Fibroblast of villous mesenchyme (primary cell): ENCODE measurements around the gene MERTK.

- CAGE, long polyA plus RNA, result no peak
Observed at GRCh38 chr2:111120131-111120865, 416 bp upstream of the BCL2L11 start.

DNA sequence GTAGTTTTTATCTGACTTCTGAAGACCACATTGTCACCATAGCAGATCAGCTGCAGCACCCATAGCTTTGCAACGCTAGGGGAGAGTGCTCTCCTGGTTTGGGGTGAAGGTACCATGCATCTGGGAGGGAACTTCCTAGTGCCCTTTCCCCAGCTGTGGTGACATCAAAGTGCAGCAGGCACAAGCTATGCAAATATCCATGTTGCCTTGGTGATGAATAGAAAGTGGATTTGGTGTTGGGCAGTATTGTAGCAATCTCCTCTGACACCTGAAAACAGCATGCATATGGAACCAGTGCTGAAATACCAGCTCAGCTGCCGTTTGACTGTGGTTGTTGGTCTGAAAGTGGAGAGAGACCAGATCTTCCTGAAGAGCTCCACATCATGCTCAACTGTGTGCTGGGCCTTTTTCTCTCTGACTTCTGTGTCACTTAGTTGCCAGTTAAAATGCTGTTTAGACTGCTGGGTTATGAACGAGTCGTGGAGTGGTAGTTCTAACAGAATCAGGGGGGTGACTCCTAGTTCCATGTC lies 37.1 kb downstream of the BCL2L11 start:
- CAGE, long polyA plus RNA, result no peak

DNA sequence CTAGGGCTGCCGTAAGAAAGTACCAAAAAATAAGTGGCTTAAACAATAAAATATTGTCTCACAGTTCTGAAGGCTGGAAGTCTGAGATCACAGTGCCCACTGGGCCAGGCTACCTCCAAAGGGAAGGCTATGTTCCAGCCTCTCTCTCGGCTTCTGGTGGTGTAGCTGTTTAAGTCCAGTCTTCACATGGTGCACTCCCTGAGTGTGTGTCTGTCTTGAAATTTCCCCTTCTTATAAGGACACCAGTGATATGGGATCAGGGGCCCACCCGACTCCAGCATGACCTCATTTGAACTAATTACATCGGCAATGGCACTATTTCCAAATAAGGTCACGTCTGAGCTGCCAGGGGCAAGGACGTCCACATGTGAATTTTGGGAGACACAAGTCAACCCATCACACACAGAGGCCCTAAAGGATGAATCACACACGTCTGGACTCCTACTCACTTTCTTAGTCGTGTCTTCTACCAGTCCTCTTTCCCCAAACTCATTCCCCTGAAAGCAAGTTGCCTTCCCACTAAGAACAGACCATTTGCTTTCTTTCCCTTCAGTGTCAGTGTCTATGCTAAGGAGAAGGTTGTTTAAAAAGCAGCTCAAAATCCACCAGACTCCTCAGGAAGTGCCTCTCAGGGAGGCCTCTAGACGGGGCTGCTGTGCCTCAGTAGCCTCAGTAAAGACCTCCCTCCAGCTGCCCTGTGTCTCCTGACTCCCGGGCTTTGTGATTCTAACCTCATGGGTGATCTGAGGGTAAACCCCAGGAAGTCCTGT lies 359.5 kb downstream of the BCL2L11 start:
- CAGE, long polyA plus RNA, result no peak

DNA sequence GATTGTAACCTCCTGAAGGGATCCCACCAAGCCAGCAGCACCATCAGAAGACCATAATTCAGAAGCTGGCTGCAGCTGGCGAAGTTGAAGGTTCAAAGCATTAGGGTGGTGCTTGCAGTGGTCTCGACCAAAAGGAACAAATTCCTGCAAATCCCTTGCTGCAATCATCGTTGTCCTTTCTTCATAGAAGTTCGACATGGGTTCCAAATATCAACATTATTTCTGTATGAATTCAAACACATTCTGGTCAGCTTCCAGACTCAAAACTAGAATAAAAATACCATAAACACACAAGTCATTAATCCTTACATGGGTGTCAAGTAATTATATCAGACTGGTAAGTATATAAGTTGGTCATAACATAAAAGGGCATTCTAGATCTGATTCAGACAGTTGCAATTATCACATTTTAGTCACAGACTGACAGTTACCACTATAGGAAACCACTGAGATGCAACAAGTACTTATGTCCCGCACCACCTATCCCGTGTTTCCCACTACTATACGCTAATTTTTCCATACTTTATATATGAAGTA lies 3.3 kb downstream of the ANAPC1 start:
- CAGE, long polyA plus RNA, result no peak

- CAGE, long polyA plus RNA, result no peak
Observed at GRCh38 chr2:111897735-111898175, 652 bp upstream of the MERTK start.

GRCh38 chr2:111898393-111899367 lies at the start of gene MERTK:
Gene MERTK (plus strand): TSS chr2:111898607.
- CAGE, long polyA plus RNA, result no peak

- CAGE, long polyA plus RNA, result no peak
Observed at GRCh38 chr2:111973893-111974226, 75.5 kb downstream of the MERTK start.

GRCh38 chr2:112003639-112004073 lies 51.4 kb upstream of the TMEM87B start:
- CAGE, long polyA plus RNA, result no peak

DNA sequence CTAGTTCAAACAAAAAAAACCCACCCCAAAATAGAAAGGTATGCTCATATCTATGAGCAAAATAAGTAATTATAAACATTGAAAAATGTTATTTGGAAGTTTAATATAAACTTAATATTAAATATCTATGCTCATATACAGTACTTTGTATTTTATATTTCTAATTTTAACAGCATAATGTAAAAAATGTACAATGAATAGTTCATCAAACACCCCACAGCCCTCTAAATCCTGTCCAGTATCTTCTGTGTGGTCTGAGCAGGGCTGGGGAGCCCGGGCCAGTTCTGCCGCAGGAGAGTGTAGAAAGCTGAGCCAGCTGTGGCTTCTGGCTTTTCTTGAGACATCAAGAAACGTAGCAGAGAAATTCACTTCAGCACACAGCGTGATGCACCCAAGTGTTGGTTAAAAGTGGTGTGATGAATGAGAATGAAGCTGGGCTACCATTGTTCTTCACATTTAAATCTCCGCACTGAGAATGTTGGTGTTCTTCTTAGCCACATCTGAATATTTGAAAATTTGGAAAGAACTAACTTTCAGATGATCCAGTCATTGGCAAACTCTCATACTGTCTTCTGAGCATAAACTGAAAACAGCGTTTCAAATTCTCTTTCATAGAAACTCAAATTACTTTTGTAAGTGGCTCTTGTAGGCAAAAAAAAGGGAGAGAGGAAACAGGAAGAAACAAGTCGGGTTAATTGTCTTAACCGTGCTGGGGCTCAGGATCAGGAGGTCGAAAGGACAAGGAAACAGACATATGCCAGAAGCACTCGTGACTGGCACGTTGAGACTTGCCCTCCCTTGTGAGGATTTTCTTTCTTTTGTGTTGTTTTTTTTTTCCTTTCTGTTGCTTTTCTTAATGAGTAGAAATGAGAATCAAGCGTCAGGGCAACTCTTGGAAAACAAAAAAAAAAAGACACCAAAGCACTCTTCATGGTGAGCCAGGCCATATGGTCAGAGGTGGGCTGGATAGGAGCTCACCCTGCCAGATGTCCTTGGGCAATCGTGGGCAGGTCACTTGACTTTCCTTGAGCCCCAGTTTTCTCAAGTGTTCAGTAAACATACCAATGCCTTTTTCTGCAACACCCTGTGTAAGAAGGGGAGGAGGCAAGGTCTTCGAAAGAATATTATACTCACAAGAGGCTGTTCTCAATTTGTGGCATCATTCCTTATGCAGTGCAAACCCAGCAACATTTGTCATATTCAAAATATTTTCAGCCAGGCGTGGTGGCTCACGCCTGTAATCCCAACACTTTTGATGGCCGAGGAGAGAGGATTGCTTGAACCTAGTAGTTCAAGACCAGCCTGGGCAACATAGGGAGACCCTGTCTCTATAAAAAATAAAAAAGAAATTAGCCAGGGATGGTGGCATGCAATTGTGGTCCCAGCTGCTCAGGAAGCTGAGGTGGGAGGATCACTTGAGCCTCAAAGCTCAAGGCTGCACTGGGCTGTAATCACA lies 23.2 kb upstream of the TMEM87B start:
- CAGE, long polyA plus RNA, result no peak

DNA sequence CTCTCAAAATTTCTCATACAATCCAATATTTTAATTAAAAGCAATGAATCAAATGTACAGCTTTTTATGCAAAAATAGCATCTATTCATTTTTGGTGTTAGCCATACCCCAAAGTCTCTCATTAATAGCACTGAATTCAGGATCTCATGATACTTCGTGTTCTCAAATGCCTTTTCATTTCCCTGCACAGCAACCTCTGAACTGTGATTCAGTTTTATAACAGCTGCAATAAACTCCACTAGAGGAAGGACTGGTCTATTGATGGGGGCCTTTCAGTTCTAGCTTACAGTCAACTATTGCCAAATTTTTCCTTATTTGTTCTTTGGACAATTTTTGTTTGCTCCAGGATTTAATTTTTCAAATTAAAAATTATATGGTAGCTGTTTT lies 4.8 kb upstream of the TMEM87B start:
- CAGE, long polyA plus RNA, result no peak

- CAGE, long polyA plus RNA, result no peak
Observed at GRCh38 chr2:112058701-112059342, 3.8 kb downstream of the TMEM87B start.

DNA sequence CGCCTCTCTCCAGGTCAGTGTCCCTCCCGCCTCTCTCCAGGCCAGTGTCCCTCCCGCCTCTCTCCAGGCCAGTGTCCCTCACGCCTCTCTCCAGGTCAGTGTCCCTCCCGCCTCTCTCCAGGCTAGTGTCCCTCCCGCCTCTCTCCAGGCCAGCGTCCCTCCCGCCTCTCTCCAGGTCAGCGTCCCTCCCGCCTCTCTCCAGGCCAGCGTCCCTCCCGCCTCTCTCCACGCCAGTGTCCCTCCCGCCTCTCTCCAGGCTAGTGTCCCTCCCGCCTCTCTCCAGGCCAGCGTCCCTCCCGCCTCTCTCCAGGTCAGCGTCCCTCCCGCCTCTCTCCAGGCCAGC lies 1.1 kb downstream of the FBLN7 start:
- CAGE, long polyA plus RNA, result no peak

GRCh38 chr2:112259376-112259766 lies 4.5 kb upstream of the ZC3H8 start:
- CAGE, long polyA plus RNA, result no peak

- CAGE, long polyA plus RNA, result no peak
Observed at GRCh38 chr2:112520138-112520565, 22.1 kb upstream of the POLR1B start.

DNA sequence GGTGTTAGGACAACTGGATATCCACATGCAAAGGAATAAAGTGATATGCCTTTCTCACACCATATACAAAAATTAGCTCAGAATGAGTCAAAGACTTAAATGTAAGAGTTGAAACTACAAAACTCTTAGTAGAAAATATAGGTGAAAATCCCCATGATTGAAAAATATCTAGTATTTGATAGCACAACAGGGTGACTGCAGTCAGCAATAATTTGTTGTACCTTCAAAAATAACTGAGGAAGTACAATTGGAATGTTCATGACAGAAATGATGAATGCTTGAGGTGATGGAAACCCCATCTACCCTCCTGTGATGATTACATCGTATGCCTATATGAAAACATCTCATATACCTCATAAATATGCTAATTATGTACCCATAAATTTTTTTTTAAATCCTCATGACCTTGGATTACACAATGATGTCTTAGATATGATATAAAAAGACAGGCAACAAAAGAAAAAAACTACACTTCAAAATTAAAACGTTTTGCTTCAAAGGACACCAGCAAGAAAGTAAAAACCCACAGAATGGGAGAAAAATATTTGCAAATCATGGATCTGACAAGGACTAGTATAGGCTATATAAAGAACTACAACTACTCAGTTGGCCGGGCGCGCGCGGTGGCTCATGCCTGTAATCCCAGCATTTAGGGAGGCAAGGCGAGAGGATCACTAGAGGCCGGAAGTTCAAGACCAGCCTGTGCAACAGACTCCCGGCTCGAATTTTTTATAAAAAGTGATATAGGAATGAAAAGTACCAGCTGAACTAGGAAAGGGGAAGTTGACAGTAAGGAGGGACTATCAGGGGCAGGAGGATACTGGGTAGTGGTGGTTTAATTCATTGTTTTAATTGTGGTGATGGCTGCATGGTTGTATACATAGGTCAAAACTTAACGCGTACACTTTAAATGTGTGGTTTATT lies 1.2 kb upstream of the POLR1B start:
- CAGE, long polyA plus RNA, result no peak

- CAGE, long polyA plus RNA, result no peak
Observed at GRCh38 chr2:112644949-112645781, 574 bp upstream of the SLC20A1 start.

DNA sequence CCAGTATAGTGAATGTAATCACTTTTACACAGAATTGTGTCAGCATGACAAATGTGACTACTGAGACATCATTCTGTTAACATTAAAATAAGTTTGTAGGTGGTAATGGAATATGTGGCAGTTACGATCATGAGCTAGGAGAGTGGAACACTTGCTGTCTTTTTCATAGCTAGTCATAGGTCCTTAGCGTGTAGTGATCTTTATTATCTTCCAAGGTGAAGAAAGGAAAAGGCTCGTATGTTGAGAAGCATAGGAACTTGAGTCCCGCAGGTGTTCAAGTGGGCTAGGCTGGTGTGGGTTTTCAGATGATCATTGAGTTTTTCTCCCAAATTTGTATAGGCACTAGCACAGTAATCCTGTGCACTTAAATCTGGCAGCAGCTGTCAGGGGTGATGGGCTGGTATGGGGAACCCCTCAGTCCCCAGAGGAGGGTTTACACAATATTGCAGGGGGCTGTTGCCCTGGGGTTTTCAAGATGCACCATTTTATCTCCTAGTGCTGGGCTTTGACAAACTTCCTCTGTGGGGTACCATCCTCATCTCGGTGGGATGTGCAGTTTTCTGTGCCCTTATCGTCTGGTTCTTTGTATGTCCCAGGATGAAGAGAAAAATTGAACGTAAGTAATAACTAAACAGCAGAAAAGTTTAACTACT lies 11.0 kb downstream of the SLC20A1 start:
- CAGE, long polyA plus RNA, result no peak

GRCh38 chr2:112830973-112832013 lies 5.3 kb downstream of the IL1B start:
- CAGE, long polyA plus RNA, result no peak

DNA sequence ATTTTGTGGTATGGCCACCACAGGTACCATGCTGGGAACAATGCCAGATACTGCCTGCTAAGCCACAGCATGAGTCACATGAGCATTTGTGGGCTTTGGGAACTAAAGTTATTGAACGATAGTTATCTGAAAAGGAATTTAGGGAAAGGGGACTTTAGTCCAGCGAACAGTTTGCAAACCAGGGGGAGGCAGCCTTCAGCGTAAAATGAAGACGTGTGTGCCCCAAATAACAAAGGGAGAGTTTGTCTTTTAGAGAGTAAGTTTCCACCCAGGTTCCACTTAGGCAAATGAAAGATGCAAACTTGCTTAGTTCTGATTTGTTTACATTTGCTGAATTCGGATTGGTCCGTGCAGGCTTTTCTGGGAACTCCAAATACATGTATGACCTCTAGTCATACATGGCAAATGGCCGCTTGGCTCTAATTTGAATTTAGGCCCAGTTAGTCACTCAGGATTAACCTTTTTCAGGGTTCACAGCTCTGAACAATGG lies 28.2 kb downstream of the IL37 start:
- CAGE, long polyA plus RNA, result no peak

- CAGE, long polyA plus RNA, result no peak
Observed at GRCh38 chr2:113180339-113180818, 6.6 kb downstream of the PSD4 start.